Measurements from ENCODE around the genes SLC39A11 and BTBD17.

- RRBS = 42% methylated on average over 3 of the region's 19 CpGs
CAGE:
- cytosol, long polyA plus RNA = no peak
- long polyA plus RNA = no peak
- nucleus, long polyA plus RNA = no peak
These were observed 302.1 kb downstream of the SOX9 start for GRCh38 chr17:72422718-72423600.

GRCh38 chr17:72427230-72427927 lies 306.6 kb downstream of the SOX9 start:
- RRBS = no CpG with 5 or more reads among the region's 11 CpGs
CAGE:
- cytosol, long polyA plus RNA = no peak
- long polyA plus RNA = no peak
- nucleus, long polyA plus RNA = no peak

DNA sequence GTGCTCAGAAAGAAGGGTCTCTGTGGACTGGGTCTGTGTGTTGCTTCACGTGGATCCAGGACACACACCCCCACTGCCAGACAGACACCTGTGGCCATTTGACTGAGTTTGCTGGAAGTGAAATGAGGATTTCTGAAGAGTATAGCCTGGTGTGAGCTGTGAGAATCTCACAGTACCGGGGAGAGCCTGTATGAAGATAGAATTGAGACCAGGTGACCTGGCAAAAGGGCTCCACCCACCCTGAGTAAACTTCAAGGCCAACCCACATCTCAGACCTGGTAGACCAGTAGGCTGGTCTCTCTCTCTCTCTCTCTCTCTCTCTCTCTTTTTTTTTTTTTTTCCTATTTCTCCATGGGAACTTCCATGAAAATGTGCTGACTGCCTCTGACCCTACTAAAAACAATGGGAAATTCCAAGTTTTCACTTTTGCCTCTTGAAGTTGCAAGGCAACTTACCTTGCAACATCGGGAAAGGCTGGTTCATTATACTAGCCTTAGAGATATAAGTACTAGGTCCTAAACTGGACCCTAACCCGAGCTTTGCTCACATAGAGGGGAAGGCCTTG lies 354.3 kb downstream of the SOX9 start:
- RRBS = no CpG with 5 or more reads among the region's 4 CpGs
CAGE:
- cytosol, long polyA plus RNA = no peak
- long polyA plus RNA = no peak
- nucleus, long polyA plus RNA = no peak

GRCh38 chr17:72550482-72551051 lies 429.7 kb downstream of the SOX9 start:
- RRBS = no CpG with 5 or more reads among the region's 11 CpGs
CAGE:
- cytosol, long polyA plus RNA = no peak
- long polyA plus RNA = no peak
- nucleus, long polyA plus RNA = no peak

DNA sequence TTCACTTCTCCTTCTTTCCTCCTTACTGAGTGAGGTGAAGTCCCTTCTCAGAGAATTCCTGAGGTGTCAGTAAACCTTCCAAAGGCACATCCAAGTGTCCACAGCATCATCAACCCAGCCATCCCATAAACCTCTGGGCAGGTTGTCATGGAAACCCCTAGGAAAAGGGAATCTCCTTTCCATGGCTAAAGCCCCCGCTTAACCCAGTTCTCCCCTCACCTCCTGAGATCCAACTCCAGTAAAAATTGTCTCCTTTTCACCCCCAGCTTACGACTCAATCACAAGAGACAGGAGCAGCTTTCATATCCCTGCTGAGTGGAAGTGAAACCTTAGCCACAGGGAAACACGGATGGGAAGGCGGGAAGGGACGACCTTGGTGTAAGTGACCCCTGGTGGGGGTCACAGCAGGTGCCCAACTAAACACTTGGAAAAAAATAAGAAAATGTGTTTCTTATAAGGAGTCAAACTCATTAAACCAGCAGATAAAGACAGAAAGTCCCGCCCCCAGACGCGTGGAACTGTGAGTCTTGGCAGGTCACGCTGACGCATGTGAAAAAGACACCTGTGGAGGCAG lies 432.0 kb downstream of the SOX9 start:
- RRBS = no CpG with 5 or more reads among the region's 10 CpGs
CAGE:
- cytosol, long polyA plus RNA = no peak
- long polyA plus RNA = no peak
- nucleus, long polyA plus RNA = no peak

GRCh38 chr17:72588778-72589742 lies 468.2 kb downstream of the SOX9 start:
- RRBS = no CpG with 5 or more reads among the region's 17 CpGs
CAGE:
- cytosol, long polyA plus RNA = no peak
- long polyA plus RNA = no peak
- nucleus, long polyA plus RNA = no peak

DNA sequence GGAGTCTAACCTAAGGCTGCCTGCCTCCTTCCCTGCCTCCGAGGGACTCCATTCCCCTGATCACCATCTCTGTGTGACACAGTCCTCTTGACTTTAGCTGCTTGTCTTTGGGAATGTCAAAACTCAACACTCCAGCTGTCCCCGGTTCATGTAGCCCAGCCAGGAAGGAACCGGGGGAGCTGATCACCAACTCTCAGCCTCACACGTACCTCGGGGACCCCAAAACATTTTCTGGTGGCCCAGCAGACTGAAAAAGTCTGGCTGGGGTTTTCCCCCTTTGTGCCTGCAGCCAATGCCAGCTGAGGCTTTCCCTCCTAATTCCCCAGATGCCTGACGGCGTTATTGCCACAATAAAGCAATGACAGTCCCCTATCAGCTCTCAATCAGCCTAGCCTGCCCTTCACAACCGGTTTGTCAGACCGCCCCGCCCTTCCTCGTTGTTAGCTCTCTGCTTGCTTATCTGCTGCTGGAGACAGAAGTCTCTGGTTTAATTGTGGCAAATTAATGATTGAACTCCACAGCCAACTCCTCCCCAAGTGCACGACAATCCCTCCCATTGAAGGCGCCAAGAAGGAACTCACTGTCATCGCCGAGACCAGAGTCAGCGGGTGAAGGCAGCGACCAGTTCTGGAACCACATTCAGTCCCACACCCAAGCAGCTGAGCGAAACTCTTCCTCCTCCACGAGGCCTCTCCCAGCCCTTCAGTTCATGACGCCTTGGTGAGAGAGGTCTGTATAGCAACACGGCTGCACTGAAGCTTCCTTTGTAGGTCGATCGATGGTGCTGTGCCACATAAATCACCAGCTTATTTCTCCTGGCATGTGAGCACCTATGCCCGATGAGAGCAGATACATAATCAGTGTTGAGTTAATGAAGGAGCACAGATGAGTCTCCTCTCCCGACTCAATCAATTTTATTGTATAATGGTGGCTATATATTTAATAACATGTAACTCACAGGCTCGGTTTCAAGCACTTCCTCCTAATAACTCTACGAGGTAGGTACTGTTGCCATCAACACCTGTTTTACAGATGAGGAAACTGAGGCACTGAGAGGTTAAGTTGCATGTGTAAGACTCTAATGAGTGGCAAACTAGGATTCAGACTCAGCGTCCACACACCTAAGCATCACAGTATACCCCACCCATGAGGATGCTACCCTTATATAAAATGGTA lies 474.4 kb downstream of the SLC39A11 start:
- RRBS = no CpG with 5 or more reads among the region's 28 CpGs
CAGE:
- cytosol, long polyA plus RNA = no peak
- long polyA plus RNA = no peak
- nucleus, long polyA plus RNA = no peak

GRCh38 chr17:72880114-72880456 lies 212.4 kb downstream of the SLC39A11 start:
- RRBS = no CpG with 5 or more reads among the region's 3 CpGs
CAGE:
- cytosol, long polyA plus RNA = no peak
- long polyA plus RNA = no peak
- nucleus, long polyA plus RNA = no peak

- RRBS = no CpG with 5 or more reads among the region's 9 CpGs
CAGE:
- cytosol, long polyA plus RNA = no peak
- long polyA plus RNA = no peak
- nucleus, long polyA plus RNA = no peak
These were observed 190.5 kb downstream of the SLC39A11 start for GRCh38 chr17:72902073-72902377.

- RRBS = 1% methylated on average over 11 of the region's 28 CpGs
CAGE:
- cytosol, long polyA plus RNA = start-site peak on the minus strand at chr17:73092682-73092696, 89 and 194 reads in 2 replicates
- long polyA plus RNA = start-site peak on the minus strand at chr17:73092681-73092698, 113 and 94 reads in 2 replicates
- nucleus, long polyA plus RNA = start-site peak on the minus strand at chr17:73092667-73092698, 217 and 93 reads in 2 replicates
These were observed at the start of gene SLC39A11 for GRCh38 chr17:73092405-73093205. Gene SLC39A11, minus strand, starts transcription at chr17:73092688.

DNA sequence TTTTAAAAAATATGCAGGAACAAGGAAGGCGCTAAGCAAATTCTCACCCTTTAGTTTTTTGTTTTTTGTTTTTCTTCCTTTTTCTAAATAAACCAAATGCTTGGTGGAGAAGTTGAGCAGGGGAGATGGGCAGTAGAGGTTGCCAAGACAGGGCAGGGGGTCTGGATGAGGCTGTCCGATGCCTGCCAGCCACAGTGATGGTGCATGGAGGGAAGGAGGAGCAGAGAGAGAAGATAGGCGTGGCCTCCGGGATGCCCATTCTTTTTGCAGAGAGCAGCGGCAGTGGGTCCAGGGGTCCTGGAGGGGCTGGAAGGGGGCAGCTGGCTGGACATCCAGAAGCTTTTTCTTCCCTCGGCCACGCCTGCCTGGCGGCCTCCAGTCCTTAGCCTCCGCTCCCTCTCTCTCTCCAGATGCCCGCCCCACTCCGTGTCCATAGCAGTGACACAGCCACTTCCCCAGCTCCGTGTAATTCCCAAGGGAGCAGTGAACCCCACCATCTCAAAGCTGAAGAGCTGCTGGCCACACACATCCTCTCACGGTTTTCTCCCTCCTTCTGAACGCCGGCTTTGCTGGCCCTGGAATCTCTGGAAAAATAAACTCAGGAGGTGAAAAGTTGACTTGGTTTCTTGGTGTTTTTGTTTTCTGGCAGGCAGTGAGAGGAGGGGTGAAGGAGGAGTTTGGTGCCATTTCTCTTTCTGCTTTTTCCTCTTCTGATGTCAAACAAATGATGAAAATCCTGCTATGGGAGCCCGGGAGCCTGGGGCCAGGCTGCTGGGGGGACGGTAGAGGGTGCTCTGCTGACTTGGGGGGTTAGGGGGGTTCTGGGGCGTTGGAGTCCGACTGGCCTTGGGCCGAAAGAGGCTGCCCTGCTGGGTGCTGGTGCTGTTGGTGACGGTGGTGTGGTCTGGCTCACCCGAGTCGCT lies 26.3 kb upstream of the CDC42EP4 start:
- RRBS = no CpG with 5 or more reads among the region's 23 CpGs
CAGE:
- cytosol, long polyA plus RNA = no peak
- long polyA plus RNA = no peak
- nucleus, long polyA plus RNA = no peak

DNA sequence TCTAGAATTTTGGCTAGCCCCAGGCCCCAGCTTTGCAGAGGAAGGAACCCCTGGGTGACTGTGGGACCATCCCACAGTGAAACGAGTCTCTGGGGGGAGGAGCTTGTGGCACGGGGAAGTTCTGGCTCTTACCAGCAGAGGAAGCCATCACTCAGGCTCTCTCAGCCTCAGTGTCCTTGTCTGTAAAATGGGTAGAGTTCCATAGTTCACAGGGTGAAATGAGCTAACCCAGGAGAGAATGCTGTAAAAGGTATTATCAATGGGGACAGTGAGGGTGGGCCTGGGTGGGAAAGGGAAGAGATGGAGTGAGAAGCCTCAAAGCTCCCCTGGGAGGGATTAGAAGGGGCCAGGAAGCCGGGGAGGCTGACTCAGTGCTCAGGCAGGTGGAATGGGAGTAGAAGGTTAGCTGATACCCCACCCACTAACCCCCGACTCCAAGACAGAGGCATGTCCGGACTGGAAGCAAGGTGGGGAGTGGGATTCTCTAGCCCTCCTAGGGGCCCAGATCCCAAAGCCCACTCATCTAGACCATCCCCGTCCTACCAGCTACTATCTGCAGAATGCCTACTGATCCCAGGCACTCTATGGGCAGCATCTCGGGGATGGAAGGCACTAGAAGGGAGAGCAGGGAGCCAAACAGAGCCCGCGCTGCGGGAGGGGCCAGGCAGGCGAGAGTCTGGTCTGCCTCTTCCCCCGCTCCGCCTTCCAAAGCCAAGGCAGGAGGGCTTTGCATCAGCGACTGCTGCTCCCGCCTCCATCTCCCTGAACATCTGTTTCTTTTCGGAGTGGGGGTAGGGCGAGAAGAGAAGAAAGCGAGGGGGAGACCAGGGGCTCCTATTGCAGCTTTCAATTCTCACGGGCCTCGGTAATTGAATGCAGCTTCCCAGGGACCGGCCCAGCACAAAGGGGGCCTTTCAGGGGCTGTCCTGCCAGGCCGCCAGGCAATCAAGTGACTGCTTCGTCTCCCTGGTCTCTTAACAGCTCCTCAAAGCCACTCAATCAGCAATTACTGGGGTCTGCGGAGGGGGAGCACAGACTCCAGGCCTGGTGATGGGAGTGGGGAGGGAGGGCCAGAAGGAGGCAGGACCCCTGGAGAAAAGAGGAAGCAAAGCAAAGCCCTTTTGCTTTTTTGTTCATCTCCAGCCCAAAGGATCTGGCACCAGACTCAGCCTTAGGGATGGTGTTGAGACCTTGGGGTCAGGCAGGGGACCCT lies 31.2 kb upstream of the CDC42EP4 start:
- RRBS = 3% methylated on average over 3 of the region's 24 CpGs
CAGE:
- cytosol, long polyA plus RNA = no peak
- long polyA plus RNA = no peak
- nucleus, long polyA plus RNA = no peak

DNA sequence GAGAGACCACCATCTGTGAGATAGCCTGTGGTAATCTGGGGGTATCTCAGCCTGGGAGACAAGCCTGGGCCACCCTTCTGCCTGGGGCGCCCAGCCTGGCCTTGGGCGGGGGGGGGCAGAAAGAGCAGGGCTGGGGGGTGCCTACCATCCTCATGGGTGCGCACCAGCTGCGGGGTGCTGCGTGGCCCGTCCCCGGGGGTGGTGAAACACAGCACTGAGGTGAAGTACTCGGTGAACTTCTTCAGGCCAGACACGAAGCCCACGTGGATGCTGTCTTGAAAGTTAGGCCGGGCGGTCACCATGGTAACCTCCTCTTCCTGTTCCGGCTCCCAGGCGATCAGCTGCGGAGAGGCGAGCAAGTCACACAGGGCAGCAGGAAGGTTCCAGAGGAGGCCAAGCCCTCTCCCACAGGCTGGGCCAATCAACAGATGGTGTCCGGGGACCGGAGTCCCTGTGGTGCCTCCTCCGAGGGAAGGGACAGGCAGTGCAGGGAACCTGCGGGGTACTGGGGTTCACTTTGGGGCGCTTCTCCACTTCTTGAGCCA lies 90.1 kb upstream of the CDC42EP4 start:
- RRBS = 35% methylated on average over 5 of the region's 21 CpGs
CAGE:
- cytosol, long polyA plus RNA = no peak
- long polyA plus RNA = no peak
- nucleus, long polyA plus RNA = no peak

DNA sequence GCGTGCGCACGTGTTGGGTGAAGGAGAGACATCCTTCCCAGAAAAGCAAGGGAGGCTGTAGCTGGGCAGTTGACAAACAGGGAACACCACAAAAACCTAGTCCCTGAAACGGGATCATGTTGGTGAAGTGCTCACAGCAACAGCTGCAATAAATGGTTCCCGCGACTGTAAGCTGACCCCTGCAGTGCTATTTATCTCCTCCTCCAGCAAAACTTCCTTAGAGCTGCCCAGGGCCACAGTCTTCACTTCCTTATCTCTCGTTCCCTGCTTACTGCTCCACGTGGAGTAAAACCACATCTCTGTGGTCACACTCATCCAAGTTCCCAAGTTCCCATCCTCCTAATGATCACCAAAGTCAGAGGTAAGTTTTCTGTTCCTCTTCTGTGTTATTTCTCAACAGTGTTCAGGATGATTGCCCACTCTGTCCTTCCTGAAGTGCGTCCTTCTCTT lies 40.0 kb upstream of the RPL38 start:
- RRBS = no CpG with 5 or more reads among the region's 9 CpGs
CAGE:
- cytosol, long polyA plus RNA = no peak
- long polyA plus RNA = no peak
- nucleus, long polyA plus RNA = no peak

DNA sequence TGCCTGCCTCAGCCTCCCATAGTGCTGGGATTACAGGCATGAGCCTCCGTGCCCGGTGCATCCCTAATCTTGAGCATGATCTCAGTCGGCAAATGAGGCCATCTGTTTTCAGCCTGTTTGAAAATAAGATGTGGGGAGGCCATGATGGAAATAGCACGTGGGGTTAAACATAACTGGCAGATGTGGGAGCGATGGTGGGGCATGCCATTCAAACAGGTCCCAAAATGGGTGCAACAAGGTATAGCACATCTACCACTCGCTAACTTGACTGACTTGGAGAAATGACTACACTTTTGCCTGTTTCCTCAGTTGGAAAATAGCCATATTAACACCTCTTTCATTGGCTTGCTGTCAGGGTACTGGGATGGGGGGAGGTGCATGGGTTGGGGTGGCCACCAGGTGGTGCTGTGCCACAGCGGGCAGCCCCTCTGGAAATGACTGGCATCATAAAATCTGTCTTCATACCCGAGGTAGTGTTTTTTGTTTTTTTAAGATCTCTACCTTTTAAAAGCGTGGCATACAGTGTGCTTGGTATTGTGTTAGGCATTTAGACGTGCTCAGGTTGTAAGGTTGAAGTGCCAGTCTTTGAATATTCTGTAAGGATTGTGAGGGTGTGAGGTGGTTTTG lies 3.1 kb upstream of the TTYH2 start:
- RRBS = no CpG with 5 or more reads among the region's 10 CpGs
CAGE:
- cytosol, long polyA plus RNA = no peak
- long polyA plus RNA = no peak
- nucleus, long polyA plus RNA = no peak

DNA sequence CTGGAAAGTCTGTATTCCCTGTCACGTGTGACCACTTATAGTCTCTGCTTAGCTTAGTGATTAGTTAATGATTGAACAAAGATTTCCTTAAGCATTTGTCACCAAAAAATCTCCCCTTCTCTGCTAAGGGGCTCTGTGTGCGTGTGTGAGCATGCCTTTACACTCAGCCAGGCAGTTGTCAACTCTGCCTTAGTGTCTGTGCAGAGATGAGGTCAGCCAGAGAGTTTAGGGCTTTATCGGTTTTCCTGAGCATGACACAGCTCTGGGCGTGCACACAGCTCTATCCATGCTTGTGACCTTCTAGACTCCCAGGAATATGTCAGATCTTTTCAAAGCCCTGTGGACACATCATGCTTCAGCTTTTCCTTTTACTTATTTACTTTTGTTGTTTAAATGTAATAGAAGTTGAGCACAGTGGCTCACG lies 21.8 kb downstream of the DNAI2 start:
- RRBS = no CpG with 5 or more reads among the region's 5 CpGs
CAGE:
- cytosol, long polyA plus RNA = no peak
- long polyA plus RNA = no peak
- nucleus, long polyA plus RNA = no peak

- RRBS = 5% methylated on average over 4 of the region's 36 CpGs
CAGE:
- cytosol, long polyA plus RNA = no peak
- long polyA plus RNA = no peak
- nucleus, long polyA plus RNA = no peak
These were observed at the start of gene BTBD17 for GRCh38 chr17:74361223-74362391. Gene BTBD17, minus strand, starts transcription at chr17:74361868.

- RRBS = no CpG with 5 or more reads among the region's 5 CpGs
CAGE:
- cytosol, long polyA plus RNA = no peak
- long polyA plus RNA = no peak
- nucleus, long polyA plus RNA = no peak
These were observed 20.5 kb downstream of the GPR142 start for GRCh38 chr17:74387904-74388131.

DNA sequence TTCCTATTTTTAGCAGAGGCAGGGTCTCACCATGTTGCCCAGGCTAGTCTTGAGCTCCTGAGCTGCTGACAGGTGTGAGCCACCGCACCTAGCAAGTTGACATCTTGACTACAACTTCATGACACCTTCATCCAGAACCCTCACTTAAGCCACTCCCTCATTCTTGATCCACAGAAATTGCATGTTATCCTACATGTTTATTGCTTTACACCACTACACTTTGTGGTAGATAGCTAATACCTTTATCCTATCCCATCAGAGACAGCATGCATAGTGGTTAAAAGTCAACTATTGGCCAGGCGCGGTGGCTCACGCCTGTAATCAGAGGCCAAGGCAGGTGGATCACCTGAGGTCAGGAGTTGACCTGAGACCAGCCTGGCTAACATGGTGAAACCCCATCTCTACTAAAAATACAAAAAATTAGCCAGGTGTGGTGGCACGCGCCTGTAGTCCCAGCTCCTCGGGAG lies 15.9 kb upstream of the GPRC5C start:
- RRBS = no CpG with 5 or more reads among the region's 7 CpGs
CAGE:
- cytosol, long polyA plus RNA = no peak
- long polyA plus RNA = no peak
- nucleus, long polyA plus RNA = no peak

- RRBS = no CpG with 5 or more reads among the region's 12 CpGs
CAGE:
- cytosol, long polyA plus RNA = no peak
- long polyA plus RNA = no peak
- nucleus, long polyA plus RNA = no peak
These were observed 15.2 kb upstream of the CD300A start for GRCh38 chr17:74451153-74451641.